Glomerular endothelial cell (primary cell): ENCODE measurements around a stretch of chr17.

DNA sequence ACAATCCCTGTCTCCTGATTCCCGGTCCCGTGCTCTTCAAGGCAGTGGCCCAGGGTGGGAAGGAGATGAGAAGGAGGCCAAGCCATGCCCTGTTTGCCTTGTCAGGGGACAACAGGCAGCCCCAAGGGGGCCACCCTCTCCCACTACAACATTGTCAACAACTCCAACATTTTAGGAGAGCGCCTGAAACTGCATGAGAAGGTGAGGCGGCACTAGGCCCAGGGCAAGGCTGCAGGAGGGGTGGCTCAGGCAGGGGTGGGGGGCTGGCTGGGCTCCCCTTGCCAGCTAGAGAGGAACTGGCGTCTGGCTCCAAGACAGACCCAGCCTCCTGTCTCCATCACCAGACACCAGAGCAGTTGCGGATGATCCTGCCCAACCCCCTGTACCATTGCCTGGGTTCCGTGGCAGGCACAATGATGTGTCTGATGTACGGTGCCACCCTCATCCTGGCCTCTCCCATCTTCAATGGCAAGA, 5.6 kb downstream of the CHAD start:
- RAMPAGE, long total RNA = no peak

- RAMPAGE, long total RNA = no peak
Observed at GRCh38 chr17:50517014-50517438, 8.8 kb downstream of the MYCBPAP start.

DNA sequence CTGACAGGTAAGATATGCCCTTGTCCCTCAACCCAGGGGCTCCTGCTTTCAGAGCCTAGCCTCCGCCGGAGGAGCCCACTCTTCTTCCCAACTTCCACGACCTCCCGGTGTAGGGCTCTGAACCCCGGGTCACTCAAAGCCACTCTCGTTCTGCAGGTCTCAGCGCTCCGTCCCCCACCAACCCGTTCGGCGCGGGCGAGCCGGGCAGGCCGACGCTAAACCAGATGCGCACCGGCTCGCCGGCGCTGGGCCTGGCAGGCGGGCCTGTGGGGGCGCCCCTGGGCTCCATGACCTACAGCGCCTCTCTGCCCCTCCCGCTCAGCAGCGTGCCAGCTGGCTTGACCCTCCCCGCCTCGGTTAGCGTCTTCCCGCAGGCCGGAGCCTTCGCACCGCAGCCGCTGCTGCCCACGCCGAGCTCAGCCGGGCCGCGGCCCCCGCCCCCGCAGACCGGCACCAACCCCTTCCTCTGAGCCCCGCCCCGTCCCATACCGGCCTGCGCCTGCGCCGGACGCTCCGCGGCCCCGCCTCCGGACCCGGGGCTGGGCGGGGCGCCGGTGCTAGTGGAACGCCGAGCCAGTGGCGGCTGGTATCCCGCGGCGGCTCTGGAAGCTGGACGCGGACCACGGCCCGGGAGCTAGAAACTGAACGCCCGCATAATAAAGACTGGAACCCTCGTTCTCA, 5.1 kb upstream of the SPATA20 start:
- RAMPAGE, long total RNA = no peak

DNA sequence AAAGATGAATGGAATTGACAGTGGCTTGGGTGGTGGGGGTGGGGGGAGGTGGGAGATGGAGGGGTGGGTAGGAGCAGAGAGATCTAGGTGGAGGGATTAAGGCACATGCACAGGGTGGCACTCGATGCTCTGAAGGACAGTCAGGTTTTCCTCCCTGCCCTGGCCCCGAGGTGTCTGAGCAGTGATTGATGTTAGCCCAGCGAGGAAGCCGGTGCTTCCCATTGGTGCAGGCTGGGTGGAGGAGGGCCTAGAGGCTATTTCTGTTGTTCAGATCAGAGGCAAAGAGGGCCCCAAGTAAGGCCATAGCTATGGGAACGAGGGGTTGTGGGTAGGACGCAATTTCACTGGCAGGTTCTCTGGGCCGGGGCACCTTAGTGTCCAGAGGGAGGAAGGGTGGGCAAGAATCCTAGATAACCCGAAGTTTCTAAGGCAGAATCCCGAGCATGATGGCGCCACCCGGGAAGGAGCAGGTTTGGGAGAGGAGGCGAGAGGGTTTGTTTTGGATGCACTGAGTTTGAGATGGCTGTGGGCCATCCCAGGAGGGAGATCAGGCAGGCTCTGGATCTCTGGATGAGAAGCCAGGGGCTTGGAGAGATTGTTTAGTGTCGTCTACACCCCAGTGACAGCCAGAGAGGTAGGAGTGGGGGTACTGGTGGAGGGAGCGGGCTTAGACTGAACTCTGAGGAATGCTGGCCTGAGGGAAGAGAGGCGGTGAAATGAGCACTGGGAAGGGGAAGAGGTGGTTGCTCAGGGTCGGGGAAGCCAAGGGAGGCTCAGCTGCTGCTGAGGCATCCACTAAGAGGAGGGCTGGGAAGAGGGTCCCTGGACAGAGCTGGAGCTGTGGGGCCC, 23.3 kb downstream of the CACNA1G start:
- RAMPAGE, long total RNA = no peak

- RAMPAGE, long total RNA = no peak
Observed at GRCh38 chr17:50625936-50626700, 8.6 kb upstream of the ABCC3 start.

GRCh38 chr17:50649067-50649912, 14.6 kb downstream of the ABCC3 start:
- RAMPAGE, long total RNA = no peak

- RAMPAGE, long total RNA = no peak
Observed at GRCh38 chr17:50690565-50691329, 17.0 kb downstream of the ANKRD40 start.

DNA sequence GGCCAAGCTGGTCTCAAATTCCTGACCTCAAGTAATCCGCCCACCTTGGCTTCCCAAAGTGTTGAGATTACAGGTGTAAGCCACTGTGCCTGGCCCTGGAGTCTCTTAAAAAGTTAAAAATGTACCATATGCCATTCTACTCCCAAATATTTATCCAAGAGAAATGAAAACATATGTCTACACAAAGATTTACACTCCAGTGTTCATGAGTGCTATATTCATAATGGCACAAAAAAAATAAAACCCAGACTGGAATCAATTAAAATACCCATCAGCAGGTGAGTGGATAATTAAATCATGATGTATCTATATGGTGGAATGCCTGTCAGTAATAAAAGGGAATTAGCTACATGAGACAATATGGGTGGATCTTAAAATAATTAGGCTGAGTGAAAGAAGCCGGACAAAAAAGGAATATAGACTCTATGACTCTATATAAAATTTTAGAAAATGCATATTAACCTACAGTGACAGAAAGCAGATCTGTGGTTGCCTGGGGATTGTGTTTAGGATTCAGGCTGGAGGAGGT, 23.2 kb downstream of the LUC7L3 start:
- RAMPAGE, long total RNA = no peak

- RAMPAGE, long total RNA = no peak
Observed at GRCh38 chr17:50746391-50746848, 20.9 kb downstream of the ANKRD40CL start.

DNA sequence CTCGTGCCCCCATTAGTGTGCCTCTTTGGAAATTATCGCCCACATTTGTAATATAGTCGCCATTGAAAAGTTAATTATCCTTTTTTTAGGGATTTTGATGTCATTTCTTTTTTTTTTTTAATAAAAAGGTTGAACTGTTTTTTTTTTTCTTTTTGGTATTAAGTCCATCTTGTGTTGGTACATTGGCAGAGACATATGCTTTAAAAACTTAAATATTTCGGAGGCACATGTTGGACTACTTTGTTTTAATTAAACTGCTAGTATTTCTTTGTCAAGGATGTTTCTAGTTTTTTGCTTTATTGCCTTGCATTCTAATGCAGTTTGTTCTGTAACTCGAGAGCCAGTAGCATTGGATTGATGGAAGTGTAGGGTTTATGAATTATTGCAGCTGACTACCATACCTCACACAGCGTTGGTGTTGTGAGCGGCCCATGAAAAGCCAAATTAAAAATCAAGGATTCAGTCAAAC, 16.4 kb downstream of the ANKRD40CL start:
- RAMPAGE, long total RNA = no peak

DNA sequence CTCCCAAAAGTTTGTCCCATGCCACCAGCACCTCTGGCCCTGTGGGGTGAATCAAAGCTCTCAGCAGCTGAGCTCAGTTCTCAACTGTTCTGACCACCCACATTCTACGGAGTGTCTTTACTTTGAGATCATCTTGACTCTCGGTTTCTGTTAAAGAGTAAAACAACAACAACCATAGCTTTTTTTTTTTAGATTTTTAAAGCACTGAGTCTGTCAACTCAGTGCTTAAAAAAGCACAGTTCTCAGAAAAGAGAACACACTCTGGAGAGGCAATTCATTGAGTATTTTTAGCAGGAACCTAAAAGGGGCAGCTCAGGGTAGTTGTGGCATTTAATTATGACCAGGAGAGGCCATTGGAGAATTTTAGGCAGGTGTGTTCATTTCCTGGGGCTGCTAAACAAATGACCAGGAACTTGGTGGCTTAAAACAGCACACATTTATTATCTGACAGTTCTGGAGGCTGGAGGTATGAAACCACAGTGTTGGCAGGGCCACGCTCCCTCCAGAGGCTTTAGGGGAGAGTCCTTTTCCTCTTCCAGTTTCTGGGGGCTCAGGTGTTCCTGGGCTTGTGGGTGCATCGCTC, 6.8 kb upstream of the WFIKKN2 start:
- RAMPAGE, long total RNA = no peak

DNA sequence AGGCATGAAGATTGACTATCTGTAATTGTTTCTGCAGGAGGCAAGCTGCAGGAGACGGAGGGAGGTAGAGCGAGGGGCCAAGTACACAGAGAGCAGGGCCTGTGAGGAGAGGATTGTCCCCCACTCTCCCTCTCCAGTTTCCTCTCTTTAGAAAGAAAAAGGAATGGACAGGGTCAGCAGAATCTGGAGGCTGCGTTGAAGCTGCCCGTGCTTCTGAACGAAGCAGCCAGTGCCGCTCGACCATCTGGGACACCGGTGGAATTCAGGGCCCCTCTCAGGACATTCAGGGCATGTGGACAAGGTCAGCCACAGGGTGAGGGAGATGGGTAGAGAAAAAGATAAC, 33.9 kb upstream of the TOB1 start:
- RAMPAGE, long total RNA = no peak

DNA sequence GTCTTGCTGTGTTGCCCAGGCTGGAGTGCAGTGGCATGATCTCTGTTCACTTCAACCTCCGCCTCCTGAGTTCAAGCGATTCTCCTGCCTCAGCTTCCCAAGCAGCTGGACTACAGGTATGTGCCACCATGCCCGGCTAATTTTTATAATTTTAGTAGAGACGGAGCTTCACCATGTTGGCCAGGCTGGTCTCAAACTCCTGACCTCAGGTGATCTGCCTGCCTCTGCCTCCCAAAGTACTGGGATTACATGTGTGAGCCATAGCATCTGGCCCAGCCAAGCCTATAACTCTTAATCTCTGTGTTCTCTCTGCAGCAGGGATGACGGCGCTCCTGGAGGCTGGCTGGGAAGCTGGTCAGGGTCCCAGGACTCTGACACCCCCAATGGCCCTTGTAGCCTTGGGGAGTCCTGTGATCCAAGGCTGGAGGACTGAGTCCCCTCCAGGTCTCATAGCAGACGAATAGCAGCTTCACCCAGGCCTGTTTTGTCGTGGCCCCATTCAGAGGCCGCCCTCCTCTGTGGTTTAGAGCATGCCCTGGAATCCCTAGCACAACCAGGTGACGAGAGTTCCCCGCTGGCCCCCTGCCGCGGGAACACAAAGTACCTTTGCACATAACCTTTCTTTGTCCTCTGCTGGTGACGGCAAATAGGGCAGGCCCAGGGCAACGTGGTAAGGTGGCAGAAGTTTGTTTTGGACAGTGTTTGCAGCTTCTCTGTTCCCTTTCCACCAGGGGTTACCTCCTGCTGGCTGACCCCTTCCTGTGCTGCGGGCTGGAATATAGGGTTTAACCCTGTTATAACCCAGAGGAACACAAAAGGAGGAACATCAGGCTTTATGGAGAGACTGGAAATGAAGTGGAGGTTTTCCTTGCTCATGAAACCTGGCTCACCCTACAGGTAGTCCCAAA, 42.9 kb upstream of the TOB1 start:
- RAMPAGE, long total RNA = no peak

DNA sequence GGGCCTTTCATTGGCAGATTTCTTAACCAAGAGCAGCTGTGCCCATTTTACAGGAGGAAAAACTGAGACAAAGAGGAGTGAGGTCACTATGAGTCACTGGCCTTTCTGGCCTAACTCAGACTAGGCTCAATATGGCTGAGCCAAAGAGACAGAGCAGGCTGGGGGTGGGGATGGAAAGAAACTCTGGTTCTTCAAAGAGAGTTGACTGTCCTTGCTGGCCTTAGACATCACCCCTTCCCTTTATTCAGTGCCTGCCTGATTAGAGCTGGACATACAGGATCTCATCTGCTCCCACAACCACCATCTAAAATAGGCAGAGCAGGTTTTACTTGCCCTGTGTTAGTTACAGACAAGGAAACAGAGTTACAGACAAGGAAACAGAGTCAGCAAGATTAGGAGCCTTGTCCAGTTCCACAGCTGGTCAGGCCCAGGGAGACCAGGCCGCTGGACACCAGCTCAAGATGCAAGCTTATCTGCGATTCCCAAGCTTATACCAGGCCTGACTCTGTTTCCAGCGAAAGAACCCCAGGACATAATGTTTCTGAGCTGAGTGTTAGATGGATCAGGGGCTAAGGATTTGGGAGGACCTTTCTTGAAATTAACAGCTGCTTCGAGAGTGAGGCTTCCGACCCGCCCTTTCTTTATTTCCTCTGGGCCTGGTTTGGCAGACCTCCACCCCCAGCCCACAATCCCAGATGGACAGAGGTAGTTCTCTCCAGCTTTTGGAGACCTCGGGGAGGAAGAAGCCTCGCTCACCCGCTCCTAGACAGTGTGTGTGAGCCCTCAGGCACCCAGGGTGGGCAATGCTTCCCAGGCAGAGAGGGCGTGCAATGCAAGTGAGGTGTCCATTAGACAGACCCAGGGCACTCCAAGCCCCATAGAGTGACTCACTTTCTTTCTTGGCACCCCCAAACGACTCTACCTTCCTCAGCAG, 50.3 kb upstream of the TOB1 start:
- RAMPAGE, long total RNA = no peak

DNA sequence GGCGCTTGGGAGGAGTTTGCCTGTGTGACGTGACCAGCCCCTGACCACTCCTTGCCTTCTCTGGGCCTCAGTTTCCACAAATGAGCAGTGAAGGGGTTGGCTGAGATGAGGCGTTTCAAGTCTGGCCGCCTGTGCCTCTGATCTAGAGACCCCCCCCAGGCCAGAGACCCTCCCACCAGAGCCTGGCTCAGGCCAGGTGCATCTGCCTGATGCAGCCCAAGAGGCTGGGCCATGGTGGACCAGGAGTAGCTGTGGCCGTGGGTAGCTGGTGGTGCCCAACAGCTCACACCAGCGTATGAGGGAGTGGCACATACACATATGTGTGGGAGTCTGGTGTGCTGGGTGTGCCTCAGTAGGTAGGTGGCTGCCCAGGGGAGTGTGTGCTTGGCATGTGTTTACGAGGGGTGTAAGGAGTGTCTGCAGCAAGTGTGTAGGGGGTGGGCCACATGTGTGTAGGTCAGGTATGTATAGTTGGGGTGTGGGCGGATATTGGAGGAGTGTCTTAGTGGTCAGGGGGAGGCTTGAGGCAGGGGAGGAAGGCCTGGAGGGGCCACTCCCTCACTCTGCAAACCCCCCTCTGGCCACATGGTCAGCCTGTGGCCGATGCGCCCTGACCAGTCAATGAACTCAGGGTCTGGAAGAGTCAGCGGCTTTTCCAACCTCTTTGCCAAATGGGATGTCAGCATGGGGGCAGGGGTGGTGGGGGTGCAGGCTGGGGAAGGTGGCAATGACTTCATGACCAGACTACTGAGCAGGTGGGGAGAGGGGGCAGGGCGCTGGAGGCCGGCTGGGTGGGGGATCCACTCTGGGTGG, 80.5 kb upstream of the TOB1 start:
- RAMPAGE, long total RNA = no peak

DNA sequence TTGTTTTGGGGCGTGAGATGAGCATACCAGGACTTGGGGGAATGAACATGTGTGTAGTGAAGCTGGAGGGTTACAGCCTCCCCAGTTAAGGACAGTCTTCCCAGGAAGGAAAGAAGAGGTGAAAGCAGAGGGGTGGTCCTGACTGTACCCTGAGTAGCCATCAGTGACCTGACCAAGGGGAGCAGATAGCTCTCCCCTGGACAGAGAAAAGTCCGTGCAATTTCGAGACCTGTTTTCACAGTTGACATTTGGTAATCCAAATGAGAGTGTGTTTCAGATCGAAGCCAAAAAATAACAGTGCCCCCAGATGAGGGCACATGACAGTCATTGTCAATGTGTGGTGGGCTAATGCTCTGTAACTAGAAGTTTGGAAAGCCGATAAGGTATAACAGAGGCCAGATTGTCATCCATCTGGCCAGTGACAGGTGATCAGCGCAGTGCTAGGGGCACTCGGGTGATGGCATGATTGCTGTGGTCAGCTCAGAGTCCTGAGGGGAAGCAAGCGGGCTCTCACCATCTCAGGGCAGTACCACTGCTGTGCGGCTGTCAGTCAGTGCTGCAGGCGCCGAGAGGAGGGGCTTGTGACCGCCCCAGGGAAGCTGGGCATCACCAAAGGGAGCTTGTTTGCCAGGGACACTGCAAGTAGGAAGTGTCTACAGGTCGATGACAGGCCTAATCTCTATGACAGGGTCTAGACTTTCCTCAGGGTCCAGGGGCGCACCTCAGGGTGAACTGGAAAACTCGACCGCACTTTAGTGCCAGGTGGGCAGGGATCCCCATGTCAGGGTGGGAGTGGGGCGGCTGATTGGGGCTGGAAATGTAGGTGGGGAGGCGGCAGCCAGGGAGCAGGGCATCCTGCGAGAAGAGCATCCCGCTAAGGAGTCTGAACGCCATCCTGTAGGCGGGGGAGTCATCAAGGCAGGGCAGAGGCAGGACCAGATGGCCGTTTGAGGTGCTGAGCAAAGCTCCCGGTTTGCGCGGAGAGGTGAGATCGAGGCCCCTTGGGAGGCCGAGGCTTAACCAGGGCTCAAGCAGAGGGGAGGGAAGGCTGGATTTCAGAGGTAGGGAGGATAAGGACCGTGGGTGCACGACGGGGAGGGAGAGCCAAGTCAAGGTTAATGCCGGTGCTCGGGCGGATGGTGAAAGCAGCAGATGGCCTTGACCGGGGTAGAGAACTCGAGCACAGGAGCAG, 895 bp upstream of the NME2 start:
- RAMPAGE, long total RNA = no peak

DNA sequence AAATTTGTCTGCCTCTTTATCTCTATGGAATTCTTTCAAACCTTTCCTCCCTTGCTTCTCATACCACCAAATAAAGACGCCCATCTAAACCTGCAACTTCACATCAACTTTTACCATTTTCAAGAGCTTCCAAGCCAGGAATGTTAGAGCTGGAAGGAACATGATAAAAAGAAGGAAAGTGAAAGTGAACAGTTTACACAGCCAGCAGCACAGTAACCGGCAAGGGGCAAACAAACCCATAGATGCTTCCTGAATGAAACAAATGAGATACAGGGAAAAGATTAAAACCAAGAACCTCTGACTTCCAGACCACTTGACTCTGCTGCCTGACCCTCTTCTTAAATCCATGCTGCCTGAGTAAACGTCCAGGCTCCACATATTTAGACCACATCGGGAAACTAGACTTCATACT, 231.1 kb upstream of the CA10 start:
- RAMPAGE, long total RNA = no peak

DNA sequence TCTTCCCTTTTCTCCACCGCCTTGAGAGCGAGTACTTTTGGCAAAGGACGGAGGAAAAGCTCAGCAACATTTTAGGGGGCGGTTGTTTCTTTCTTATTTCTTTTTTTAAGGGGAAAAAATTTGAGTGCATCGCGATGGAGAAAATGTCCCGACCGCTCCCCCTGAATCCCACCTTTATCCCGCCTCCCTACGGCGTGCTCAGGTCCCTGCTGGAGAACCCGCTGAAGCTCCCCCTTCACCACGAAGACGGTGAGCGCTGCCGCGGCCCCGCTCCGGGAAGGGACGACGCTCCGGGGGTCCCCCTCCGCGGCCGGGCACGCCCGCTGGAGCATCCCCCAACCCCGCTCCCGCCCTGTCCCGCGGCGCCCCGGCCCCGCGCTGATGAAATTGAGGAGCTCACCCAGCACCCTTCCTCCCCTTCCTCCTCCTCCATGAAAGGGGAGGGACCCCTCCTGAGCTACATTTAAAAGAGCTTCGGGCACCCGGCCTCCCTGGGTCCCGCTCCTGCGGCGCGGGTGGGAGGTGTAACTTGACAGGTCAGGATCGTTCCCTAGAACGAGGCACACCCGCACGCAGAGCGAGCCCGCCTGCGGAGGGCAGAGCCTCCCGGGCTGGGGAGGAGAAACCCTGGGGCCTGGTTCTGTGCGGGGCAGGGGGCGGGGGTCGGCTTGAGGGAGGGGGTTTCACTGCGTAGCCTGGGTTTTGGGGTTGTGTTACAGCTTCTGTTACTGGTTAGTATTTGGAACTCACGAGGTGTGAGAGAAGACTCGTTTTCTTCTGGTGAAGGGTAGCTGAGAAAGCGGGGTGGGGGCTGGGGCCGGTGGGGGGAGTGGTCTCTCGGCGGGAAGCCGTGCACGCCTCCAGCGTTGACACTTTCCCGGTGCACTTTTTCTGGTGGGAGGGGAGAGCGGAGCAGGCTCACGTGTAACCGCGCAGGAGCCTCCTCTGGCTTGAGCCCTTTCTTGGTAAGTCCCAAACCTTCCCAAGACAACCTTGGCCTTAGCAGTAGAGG, 897 bp downstream of the HLF start:
- RAMPAGE, long total RNA = no peak

DNA sequence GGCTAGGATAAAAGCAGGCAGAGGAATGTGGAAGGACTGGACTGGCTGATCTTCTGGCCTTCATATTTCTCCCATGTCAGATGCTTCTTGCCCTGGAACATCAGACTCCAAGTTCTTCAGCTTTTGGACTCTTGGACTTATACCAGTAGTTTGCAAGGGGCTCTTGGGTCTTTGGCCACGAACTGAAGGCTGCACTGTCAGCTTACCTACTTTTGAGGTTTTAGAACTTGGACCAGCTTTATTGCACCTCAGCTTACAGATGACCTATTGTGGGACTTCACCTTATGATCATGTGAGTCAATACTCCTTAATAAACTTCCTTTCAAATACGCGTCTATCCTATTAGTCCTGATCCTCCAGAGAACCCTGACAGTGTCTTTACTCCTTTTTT, 181.0 kb upstream of the NOG start:
- RAMPAGE, long total RNA = no peak

DNA sequence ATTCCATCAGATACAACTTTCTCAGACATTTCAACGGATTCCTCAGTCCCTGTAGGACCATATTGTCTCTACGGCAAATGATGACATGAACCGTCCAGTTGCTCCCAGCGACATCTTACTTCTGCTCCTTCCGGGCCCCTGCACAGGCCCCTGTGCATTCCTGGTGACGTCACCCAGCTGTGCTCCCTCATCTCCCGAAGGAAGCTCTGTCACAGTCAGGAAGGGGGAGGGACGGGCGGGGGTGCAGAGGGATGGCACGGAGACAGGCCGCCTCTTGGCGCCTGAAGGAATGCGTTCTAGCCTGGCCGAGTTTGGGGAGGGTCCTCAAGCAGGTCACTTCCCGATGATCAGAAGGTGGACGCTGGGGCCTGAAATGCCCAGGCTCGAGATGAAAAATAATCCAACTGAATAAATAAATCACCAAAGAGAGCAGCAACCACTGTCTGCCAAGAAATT, 114.1 kb downstream of the NOG start:
- RAMPAGE, long total RNA = no peak